Adrenal gland (tissue), 7 donors: ENCODE measurements around the gene CDC123.

- PRO-cap, 3 experiments = peak in 3 of 3 experiments; most common plus-strand start chr10:12196188 (in 3); most common minus-strand start chr10:12196092 (in 1)
- RAMPAGE, long total RNA, 4 experiments = start-site peak on the plus strand in 4 of 4 experiments, at chr10:12196174-12196222 at its widest, 217 to 1,632 reads per replicate; start-site peak on the minus strand in 1 of 4 experiments, at chr10:12196096-12196151 at its widest, 21 reads per replicate
- RRBS = 3% methylated on average over 6 of the region's 43 CpGs
These were observed at the start of gene CDC123 for GRCh38 chr10:12196031-12196911. CDC123 (plus strand) TSS chr10:12196188.

- PRO-cap, 3 experiments = no peak in any of the 3 experiments
- RAMPAGE, long total RNA, 4 experiments = no peak in any of the 4 experiments
- RRBS = no CpG with 5 or more reads among the region's 8 CpGs
These were observed 74.9 kb downstream of the CDC123 start for GRCh38 chr10:12270814-12271361.

GRCh38 chr10:12333164-12333644, 16.1 kb upstream of the CAMK1D start:
- PRO-cap, 3 experiments = no peak in any of the 3 experiments
- RAMPAGE, long total RNA, 4 experiments = no peak in any of the 4 experiments
- RRBS = no CpG with 5 or more reads among the region's 6 CpGs

DNA sequence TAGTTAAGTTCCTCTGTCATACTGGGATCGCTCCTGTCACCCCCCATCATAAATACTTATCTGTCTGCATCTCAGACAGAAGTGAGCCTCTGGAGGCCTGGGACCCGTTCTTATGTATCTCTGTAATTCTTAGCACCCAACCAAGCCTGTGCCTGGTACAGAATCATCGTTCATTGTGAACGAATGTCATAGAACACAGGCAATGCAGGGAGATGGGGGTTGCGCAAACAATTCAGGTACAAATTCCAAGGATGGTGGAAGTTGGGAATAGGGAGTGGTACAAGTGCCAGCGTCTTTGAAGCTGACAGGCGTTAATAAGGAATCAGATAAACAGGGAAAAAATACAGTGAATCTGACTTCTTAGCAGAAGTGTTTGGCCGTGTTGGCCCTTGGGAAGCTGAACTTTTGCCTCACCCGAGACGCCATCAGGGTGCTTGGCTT, 254.7 kb downstream of the CAMK1D start:
- PRO-cap, 3 experiments = no peak in any of the 3 experiments
- RAMPAGE, long total RNA, 4 experiments = no peak in any of the 4 experiments
- RRBS = no CpG with 5 or more reads among the region's 10 CpGs

DNA sequence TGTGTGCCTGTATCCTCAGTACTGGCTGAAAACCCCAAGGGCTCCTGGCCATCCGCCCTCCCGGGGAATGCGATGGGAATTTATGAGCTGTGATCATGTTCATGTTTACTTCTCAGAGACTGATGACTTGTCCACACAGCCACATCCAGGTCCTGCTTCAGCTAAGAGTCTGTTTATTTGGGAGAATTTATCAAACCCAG, 91.7 kb downstream of the CCDC3 start:
- PRO-cap, 3 experiments = no peak in any of the 3 experiments
- RAMPAGE, long total RNA, 4 experiments = no peak in any of the 4 experiments
- RRBS = no CpG with 5 or more reads among the region's 3 CpGs

DNA sequence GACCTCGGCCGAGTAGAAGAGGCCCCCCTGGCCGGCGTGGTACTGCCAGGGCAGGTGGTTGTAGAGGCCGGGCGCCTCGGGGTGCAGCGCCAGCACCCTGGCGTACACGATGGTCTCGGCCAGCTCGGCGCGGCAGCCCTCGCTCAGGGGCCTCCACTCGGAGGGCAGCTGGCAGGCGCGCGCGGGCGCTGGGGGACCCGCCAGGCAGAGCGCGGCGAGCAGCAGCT, 266 bp downstream of the CCDC3 start:
- PRO-cap, 3 experiments = no peak in any of the 3 experiments
- RAMPAGE, long total RNA, 4 experiments = no peak in any of the 4 experiments
- RRBS = 3% methylated on average over 3 of the region's 25 CpGs

DNA sequence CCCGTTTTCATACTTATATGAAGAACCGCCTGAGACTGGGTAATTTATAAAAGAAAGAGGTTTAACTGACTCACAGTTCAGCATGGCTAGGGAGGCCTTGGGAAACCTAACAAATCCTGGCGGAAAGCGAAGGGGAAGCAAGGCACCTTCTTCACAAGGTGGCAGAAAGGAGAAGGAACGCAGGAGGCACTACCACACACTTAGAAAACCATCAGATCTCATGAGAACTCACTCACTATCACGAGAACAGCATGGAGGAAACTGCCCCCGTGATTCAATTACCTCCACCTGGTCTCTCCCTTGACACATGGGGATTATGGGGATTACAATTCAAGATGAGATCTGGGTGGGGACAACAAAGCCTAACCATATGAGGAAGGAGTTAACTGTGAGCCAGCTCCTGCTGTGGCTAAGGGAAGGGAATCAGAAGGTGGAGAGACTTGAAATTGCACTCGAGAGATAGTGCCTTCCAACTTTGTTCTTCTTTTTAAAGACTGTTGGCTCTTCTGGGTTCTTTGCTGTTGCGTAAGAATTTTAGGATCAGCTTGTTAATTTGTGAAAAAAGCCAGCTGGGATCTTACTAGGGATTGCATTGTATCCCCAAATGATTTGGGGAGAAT, 20.9 kb downstream of the OPTN start:
- PRO-cap, 3 experiments = no peak in any of the 3 experiments
- RAMPAGE, long total RNA, 4 experiments = no peak in any of the 4 experiments
- RRBS = no CpG with 5 or more reads among the region's 9 CpGs

- PRO-cap, 3 experiments = peak in 3 of 3 experiments; most common minus-strand start chr10:13158757 (in 2)
- RAMPAGE, long total RNA, 4 experiments = no peak in any of the 4 experiments
- RRBS = 58% methylated on average over 8 of the region's 45 CpGs
These were observed 3.0 kb upstream of the MCM10 start for GRCh38 chr10:13158148-13159031.

- PRO-cap, 3 experiments = no peak in any of the 3 experiments
- RAMPAGE, long total RNA, 4 experiments = no peak in any of the 4 experiments
- RRBS = no CpG with 5 or more reads among the region's 4 CpGs
These were observed 29.0 kb downstream of the PHYH start for GRCh38 chr10:13270873-13271227.

DNA sequence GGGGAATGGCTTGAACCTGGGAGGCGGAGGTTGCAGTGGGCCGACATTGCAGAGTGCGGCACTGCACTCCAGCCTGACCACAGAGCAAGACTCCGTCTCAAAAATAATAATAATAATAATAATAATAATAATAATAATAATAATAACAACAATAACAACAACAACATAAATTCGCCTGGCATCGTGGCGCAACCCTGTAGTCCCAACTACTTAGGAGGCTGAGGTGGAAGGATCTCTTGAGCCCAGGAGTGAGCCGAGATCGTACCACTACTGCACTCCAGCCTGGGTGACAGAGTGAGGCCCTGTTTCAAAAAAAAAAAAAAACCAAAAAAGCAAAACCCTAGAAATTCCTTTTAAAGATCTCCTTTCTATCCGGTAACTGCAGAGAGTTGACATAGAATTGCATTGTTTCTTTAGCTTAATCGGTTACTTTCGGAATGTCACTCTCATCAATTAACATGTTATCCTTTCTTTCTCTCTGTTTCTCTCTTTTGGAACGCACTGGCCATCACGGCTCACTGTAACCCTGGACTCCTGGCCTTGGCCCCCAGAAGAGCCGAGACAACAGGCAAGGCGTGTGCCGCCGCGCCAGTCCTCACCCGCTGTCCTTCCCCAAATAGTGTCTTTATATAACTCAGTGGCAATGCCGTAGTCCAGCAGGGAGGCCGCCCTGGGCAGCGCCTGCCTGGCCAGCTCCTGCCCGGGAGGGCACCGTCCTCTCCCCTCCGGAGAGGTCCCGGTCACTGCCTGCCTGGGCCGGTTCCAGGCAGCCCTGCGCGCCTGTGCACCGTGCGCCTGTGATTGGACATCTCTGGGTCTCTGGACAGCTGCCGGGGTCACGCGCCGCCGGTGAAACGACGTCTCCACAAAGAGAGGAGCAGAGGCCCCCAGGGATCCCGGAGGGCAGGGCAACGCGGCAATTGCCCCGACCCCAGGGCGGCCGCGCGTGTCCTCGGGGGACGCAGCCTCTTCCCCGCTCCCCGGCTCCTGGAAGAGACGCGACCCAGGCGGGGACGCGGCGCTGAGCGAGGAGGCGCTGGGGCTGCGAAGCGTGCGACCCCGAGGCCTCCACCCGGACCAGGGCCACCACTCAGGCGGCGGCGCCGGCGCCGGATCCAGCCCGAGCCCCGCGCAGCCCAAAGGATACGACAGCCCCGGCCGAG, 662 bp downstream of the PHYH start:
- PRO-cap, 3 experiments = peak in 3 of 3 experiments; most common plus-strand start position 880 of the sequence (in 3); most common minus-strand start position 745 of the sequence (in 2)
- RAMPAGE, long total RNA, 4 experiments = no peak in any of the 4 experiments
- RRBS = 2% methylated on average over 25 of the region's 76 CpGs

DNA sequence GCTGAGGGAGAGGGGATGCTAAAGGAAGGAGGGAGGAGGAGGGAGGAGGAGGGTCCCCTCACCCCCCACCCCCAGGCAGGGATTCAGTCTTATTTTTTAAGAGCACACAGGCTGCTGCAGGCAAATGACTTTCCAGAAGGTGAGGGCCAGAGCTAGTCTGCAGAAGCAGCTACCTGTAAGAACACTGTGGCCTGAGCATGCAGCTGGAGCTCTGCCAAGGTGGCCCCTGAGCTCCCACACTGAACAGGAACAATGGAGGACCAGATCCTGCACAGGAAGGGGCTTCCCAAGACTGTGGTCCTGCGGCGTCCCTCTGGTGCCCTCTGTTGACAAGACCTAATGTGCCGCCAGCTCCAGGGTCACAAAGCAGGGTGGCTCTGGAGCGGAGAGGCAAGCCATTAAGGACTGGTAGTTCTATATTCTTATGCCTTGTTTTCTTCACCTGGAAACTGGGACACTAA, 7.8 kb upstream of the BEND7 start:
- PRO-cap, 3 experiments = no peak in any of the 3 experiments
- RAMPAGE, long total RNA, 4 experiments = no peak in any of the 4 experiments
- RRBS = no CpG with 5 or more reads among the region's 4 CpGs

GRCh38 chr10:13686227-13686729, 99.5 kb downstream of the PRPF18 start:
- PRO-cap, 3 experiments = no peak in any of the 3 experiments
- RAMPAGE, long total RNA, 4 experiments = no peak in any of the 4 experiments
- RRBS = no CpG with 5 or more reads among the region's 9 CpGs

DNA sequence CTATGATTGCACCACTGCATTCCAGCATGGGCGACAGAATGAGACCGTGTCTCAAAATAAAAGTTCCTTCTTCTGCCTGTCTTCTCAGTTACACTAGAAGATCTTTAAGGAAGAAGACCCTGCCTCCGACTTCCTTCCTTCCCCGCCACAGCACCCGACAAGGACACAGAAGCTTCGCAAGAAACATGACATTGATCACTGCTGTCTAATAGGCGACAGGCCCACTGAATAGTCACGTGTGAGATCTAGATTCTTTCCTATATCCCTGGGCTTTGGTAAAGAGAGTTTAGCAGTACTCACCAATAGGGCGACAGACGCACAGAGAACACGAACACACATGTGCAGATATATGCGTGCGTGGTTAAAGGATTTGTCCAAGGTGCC, 118.2 kb downstream of the PRPF18 start:
- PRO-cap, 3 experiments = peak in 2 of 3 experiments; most common plus-strand start position 87 of the sequence (in 1); most common minus-strand start position 95 of the sequence (in 1)
- RAMPAGE, long total RNA, 4 experiments = no peak in any of the 4 experiments
- RRBS = no CpG with 5 or more reads among the region's 13 CpGs

DNA sequence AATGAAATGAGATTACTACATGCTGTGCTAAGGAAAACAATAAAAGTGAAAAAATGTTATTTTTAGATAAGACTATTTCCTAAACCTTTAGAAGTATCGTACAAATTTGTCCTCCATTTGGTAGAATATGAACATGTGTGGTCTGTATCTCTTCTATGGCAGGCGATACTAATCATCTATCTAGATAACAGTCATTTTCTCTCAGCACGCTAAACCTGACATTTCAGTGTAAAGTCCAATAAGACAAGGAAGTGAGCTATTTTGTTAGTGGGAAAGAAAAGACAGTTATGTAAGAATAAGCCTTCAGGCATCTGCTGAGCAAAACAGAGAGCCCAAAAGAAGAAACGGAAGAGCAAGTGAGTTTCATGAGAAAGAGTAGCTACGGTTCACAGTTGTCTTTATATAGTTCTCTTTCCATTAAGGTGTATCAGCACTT, 170.6 kb downstream of the PRPF18 start:
- PRO-cap, 3 experiments = no peak in any of the 3 experiments
- RAMPAGE, long total RNA, 4 experiments = no peak in any of the 4 experiments
- RRBS = no CpG with 5 or more reads among the region's 5 CpGs

DNA sequence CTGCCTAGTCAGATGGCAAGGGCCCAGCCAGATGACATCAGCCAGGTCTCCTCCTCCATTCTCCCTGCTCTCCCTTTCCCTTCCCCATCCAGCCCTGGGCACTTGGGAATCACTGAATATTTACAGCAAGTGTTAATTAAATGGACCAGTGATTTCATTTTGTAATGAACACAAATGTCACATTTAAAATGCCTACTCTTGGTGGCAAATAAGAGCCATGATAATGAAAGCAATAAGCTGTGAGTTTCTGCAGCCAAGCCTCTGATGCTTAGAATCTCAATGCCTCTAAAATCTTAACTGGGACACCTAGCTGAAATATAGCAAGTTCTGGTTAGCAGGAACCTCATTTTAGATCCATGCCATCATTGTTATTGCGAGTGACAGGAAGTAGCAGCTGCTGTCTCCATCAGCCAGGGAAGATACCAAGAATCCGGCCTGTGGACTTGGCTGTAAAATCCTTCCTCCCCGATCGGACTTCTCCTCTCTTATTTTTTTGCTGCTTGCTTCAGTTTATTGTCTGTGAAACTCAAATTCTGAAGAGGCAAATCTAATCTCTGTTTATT, 202.2 kb downstream of the PRPF18 start:
- PRO-cap, 3 experiments = no peak in any of the 3 experiments
- RAMPAGE, long total RNA, 4 experiments = no peak in any of the 4 experiments
- RRBS = no CpG with 5 or more reads among the region's 4 CpGs

GRCh38 chr10:13834302-13835302, 247.8 kb downstream of the PRPF18 start:
- PRO-cap, 3 experiments = peak in 2 of 3 experiments; most common plus-strand start chr10:13834781 (in 2); most common minus-strand start chr10:13834524 (in 2)
- RAMPAGE, long total RNA, 4 experiments = no peak in any of the 4 experiments
- RRBS = 61% methylated on average over 2 of the region's 21 CpGs

DNA sequence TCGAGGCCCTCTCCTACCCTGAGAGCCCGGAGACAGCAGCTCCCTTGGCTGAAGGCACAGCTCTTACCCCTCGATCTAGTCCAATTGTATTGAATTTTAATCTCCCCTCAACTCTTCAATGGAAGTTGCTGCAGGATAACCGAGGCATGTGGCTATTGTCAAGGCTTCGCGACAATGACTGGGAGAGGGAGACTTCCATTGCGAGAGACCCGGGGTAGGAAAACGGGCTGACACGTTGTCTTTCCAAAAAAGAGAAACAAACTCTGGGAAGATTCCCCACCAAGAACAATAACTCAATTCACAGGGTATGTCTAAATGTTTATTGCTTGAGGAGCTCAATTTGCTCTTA, 305.4 kb downstream of the PRPF18 start:
- PRO-cap, 3 experiments = peak in 1 of 3 experiments; most common plus-strand start position 118 of the sequence (in 1); most common minus-strand start position 86 of the sequence (in 1)
- RAMPAGE, long total RNA, 4 experiments = no peak in any of the 4 experiments
- RRBS = no CpG with 5 or more reads among the region's 10 CpGs

GRCh38 chr10:13956715-13957448, 370.1 kb downstream of the PRPF18 start:
- PRO-cap, 3 experiments = no peak in any of the 3 experiments
- RAMPAGE, long total RNA, 4 experiments = no peak in any of the 4 experiments
- RRBS = no CpG with 5 or more reads among the region's 13 CpGs

DNA sequence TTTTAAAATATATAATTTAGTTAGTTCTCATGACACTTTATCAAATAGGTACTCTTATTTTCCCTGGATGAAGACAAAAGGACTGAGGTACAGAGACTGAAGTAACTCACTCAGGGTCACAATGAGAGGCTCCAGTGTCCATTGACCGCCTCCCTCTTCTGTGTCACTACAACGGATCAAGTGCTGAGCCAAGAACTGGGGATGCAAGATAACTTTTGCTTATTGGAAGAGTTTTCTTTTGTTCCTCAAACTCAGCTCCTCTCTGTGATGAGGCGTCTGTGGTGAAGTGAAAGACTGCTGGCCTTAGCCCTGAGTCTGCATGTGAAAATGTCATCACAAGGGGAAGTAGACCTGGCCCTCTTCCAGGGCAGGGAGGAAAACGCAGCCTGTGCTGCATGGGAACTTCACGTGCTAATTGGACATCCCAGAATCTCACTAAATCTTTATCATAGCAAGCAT, 314.9 kb downstream of the FRMD4A start:
- PRO-cap, 3 experiments = peak in 2 of 3 experiments; most common minus-strand start position 165 of the sequence (in 1)
- RAMPAGE, long total RNA, 4 experiments = no peak in any of the 4 experiments
- RRBS = no CpG with 5 or more reads among the region's 5 CpGs

- PRO-cap, 3 experiments = peak in 1 of 3 experiments; most common plus-strand start chr10:14022359 (in 1); most common minus-strand start chr10:14022154 (in 1)
- RAMPAGE, long total RNA, 4 experiments = no peak in any of the 4 experiments
- RRBS = no CpG with 5 or more reads among the region's 5 CpGs
These were observed 308.6 kb downstream of the FRMD4A start for GRCh38 chr10:14022018-14022657.